ENCODE data around the gene QDPR.

DNA sequence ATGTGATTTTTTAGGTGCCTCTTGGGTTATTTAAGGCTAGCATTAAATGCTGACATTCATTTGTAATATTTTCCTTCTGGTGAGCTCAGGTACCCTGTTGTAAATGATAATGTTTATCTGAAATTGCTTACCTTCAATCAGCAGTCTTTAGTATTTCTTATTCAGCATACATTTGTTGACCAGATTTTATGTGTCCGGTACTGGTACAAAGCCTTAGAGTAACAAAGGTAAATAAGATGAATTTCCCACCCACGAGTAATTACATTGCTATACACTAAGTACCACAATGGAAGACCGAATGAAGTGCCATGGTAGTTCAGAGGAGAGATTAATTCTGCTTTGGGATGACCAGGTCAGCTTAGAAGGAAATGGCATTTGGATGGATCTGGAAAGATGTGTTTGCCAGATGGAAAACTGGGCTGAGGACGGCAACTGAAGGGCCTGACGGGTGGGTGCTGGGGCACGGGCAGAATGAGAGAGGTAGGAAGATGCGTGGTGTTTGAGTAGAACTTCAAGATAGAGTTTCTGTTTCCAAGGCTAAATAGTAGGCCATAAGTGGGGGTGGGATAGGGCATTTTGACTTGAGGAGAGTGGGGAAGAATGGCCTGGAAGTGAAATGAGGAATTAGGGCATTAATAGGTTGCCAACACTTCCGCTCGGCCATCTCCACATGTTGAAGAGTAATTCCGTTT lies 7.9 kb upstream of the TAPT1 start:
- PRO-cap, result no peak

DNA sequence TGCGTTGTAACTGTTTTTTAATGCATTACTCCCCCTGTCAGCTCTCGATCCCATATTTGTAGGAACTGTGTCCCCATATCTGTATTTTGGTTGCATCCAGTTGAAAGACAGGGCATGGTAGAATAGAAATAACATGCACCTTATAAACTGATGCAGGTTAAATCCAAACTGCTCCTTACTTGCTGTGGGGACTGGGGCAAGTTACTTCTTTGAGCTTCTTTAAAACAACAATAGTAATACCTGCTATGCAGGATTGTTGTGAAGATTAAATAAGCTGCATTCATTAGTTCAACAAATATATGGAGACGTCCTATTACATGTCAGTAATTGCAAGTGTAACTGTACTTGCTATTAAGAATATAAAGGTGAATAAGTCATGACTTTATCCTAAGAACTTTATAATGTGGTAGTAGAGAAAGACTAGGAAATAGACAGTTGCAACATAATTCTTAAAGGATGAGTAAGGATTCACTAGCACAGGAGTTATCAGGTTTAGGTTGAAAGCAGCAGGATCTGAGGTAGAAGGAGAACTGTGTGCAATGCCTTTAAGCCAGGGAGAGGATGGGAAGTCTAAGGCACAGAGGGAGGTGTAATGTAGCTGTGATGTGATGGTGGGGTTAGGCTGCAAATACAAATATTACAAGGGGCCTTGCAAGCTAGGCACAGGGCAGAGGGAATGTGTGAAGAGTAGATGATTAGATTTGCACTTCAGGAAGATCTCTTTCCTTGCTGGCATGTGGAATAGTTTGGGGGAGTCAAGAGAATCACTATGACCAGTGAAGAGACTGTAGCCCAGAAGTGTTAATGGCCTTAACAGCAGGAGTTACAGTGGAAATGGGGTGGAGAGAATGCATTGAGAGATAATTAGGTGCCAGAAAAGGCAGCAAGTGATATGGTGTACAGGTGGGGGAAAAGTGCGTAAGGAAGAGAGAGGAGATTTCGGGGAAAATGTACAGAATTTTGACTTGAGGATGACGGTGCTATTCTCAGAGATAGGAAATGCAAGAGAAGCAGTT lies 9.9 kb upstream of the TAPT1 start:
- PRO-cap, result no peak

- PRO-cap, result no peak
Observed at GRCh38 chr4:16817935-16818513, 80.4 kb downstream of the LDB2 start.

- PRO-cap, result no peak
Observed at GRCh38 chr4:16820144-16820847, 78.1 kb downstream of the LDB2 start.

GRCh38 chr4:16899031-16899402 lies 572 bp upstream of the LDB2 start:
- PRO-cap, result no peak

DNA sequence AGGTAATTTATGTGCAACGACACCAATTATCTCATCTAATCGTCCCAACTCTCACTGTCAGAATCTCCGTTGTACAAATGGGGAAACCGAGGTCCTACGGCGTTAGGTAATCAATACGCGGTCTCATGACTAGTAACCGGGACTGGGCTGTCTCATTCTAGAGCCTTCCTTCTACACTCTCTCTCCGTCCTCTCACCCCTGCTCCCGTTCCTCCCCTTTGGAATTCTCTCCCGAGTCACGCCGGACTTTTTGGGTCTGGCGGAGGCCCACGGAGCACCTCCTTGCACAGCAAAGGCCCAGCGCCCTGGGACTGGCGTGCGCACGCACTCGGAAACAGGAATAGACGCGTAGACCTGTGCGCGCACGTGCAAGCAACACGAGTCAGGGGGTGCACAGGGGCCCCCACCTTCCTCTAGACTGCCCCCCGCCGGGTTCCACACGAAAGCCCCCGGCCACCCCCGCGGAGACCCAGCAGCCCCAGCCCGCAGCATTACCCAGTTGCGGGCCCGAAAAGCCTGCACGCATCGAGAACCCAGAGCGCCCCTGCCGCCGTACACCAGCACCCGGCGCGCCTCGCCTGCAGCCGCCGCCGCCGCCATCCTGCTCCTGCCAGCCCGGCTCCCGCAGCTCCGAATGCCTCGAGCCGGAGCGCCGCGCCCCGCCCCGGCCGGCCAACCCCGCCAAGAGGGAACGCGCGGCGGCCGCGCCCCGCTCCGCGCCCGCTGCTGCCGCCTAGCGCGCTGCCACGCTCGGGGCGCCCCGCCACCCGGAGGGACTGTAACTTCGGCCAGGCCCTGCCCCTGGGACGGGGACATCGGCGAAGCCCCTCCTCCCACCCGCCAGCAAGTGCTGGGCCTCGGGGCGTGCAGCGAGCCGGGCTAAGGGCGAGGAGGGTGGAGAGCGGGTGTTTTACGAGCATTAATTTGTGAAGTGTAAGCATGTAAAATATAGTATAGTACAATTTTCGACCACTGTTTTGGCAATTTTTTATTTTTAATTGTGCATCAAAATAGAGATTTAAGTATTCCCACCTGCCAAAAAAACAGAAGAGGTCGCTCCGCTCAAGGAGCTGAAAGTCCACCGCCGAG lies at the start of gene QDPR:
Gene QDPR (minus strand): TSS at position 635 of the 1,088 bp plus-strand sequence.
- PRO-cap, result unidirectional peak, minus-strand start at position 312 of the sequence; bidirectional peak, plus-strand start at position 711 of the sequence, minus-strand start at position 608 of the sequence

DNA sequence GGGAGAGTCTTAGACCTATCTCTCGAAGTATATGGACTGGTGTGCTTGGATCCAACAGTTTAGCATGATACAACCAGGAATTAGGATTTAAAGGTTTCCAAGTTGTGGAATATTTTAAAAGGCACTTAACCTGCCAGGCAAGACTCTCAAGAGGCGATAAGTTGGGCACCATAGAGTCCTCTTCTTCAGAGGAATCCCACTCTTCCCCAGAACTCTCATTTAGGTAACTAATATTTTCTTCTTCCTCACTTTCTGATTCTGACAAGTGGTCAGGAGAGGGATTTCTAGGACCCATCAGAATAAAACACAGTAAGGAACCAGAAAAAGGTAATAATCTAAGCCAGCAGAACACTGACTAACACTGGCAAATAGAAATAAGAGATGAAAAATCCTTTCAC lies 6.7 kb downstream of the DCAF16 start:
- PRO-cap, result no peak

DNA sequence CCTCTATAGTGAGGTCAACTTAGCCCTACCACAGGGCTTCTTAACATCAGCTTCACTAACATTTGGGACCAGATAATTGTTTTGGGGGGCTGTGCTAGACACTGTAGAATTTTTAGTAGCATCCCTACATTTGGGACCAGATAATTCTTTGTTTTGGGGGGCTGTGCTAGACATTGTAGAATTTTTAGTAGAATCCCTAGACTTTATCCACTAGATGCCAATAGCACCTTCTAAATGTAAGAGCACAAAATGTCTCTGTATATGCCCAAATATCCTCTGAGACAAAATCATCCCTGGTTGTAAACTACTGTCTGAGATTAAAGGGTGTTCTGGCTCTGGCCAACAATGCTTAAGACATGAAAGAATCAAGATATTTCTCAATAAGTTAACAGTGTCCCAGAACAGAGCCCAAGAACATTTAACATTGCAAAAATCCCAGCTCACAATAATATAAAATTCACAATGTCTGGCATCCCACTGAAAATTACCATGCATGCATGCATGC lies 46.8 kb downstream of the NCAPG start:
- PRO-cap, result no peak

- PRO-cap, result no peak
Observed at GRCh38 chr4:17870177-17870690, 59.5 kb downstream of the NCAPG start.

GRCh38 chr4:18688413-18688742 lies 666.8 kb upstream of the LCORL start:
- PRO-cap, result no peak

DNA sequence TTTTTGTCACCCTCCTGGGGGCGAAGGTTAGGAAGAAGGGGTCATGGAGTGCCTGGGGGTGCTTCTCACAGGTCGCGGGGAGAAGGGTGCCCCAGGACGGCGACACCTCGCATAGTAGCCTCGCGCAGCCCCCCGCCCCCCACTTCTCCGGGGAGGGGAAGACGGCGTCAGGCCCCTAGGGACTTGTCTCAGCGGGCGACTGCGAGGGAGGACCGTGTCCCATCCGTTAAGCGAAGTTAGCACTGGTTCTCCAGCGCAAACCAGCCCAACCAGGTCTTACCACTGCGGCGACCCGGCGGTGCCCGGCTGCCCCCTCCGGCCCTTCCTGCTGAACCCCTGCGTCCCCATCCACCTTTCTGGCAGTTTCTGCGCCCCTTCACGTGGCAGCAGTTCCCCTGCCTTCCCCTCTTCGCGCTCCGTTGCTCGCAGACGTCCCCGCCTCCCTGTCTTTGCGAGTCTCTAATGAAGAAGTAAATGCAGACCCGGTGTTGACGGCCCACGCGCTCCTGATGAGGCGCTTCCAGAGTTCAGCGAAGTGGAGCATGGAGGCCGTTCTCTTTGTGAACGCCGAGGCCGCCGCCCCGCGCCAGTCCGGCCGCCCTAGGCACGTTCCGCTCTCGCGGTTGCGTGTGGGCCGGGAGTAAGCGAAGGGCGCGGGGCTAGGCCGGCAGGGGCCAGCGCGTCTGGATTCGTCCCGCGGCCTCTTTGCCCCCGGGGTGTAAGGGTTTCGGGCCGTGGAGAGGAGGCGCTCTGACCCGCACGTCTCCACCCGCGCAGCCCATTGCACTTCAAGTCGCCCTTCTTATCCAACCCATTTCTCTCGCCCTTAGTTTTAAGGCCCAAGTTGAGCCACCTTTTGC lies 3.0 kb downstream of the SLIT2 start:
- PRO-cap, result no peak

DNA sequence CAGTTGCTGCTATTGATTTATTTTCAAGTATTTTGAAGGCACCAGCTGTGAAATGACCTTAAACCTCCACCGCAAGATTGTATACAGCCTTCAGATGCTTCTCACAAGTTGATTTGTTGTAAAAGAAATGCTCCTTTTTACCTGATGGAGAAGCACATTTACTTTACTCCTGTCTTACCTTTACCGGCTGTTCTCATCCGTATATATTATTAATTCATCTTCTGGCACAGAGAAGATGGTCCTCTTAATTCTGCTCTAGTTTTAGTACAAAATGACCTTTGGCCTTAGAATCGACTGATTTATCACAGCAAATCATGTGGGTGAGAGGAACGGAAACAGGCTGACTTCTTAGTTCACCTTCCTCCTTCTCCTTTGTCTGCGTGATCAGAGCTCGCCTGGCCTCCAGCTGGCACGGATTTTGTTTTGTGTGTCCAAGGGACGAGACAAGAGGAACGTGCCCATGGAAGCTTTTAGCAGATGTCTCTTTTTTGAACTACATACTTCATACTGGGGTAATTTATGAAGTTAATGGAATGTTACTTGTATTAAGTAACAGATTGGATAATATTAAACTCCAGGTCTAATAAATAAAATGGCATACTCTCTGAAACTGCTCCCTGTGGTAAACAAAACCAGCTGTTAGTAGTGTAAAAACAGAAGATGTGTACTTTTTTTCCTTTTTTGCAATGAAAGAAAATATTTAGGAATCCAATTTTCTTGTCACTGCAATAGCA lies 82.3 kb upstream of the PACRGL start:
- PRO-cap, result no peak

DNA sequence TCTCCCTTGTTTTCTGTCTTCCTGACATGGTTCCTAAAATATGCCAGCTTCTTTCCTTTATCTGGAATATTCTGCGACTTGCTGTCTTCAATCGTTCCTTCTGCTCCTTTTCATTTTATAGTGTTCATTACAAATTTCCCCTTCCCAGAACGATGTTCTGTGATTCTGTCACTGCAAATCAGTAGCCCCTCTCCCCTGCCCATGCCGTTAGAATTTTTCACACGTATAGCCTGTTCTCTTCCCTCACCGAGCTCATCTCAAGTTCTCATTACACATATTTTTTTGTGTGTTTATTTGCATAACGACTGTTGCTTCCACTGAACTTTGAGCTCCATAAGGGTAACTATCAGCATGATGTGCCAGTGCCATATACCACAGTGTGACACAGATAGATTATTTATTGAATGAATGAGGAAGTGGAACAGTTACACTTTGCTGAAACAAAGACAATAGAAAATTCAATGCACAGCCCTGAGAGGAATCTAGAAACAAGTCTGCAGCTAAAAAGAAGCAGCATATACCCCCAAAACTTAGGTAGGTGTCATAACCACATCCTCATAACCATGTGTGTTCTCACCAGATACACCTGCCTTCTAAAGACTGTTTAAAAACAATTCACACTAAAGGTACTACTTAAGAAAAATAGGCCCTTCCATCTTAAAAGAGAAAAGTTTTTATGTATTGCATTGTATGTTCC lies 389.8 kb downstream of the PACRGL start:
- PRO-cap, result no peak

DNA sequence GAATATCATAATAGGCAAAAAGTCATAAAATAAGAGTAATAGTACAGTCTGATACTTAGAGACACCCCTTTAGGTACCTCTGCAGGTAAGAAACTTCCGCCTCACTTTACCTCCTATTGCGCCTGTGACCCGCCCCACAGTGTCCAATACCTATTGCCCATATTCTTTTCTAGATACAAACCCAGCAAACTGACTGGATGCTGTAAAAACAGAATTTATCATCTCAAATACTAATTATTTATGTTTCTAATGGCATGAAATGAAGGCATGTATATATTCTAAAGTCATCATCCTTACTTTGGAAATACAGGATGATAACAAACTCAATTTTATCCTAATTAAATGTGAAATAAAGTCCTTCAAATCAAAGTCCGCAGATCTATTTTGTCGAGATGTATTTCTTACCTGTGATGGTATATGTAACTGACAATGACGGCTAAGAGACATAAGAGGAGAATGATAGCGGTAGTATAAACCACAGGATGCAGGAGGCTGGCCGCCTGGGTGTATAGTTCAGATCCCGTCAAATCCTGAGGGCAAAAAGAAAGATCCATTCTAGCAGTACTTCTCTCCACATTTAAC lies 113.5 kb downstream of the ADGRA3 start:
- PRO-cap, result no peak

- PRO-cap, result no peak
Observed at GRCh38 chr4:22510333-22510841, 5.5 kb downstream of the ADGRA3 start.

DNA sequence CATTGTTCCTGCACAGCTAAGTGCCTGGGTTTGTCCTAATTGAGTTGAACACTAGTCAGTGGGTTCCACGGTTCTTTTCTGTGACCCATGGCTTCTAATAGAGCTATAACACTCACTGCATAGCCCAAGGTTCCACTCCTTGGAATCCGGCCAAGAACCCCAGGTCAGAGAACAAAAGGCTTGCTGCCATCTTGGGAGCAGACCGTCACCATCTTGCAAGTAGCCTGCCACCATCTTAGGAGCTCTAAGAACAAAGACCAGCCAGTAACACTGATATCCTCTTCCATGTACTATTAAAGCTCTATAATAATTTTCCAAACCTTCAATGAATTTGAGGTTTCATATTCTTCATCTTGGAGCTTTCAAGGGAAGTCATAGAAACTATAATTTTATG lies 642.6 kb upstream of the ADGRA3 start:
- PRO-cap, result no peak

- PRO-cap, result no peak
Observed at GRCh38 chr4:24261234-24261756, 323.1 kb downstream of the DHX15 start.

DNA sequence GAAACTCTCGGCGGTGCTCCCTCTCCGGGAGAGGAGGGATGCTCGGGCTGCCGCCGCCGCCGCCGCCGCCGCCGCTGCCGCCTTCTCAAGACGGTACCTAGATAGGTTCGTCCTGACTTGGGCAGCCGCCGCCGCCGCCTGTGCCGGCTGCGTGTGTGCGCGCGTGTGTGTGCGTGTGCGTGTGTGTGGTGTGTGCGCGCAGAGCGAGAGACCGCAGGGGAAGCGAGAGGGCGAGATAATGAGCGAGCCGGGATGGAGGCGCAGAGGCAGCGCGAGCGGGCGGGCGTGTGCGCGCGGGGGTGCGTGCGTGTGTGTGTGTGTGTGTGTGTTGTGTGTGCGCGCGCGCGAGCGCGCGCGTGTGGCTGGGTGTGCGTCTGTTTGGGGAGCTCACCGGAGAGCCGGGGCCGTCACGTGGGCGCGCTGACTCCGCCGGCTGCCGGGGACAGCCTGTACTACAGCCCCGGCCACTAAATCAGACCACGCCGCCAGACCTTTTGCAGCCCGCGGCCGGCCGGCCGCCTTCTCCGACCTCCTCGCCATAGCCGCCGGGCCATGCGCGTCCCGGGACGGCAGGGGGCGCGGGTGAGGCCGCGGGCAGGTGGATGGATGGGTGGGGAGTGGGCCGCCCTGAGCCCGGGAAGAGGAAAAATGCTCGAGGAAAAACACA lies 111.6 kb downstream of the DHX15 start:
- PRO-cap, result bidirectional peak, plus-strand start at position 488 of the sequence, minus-strand start at position 237 of the sequence

DNA sequence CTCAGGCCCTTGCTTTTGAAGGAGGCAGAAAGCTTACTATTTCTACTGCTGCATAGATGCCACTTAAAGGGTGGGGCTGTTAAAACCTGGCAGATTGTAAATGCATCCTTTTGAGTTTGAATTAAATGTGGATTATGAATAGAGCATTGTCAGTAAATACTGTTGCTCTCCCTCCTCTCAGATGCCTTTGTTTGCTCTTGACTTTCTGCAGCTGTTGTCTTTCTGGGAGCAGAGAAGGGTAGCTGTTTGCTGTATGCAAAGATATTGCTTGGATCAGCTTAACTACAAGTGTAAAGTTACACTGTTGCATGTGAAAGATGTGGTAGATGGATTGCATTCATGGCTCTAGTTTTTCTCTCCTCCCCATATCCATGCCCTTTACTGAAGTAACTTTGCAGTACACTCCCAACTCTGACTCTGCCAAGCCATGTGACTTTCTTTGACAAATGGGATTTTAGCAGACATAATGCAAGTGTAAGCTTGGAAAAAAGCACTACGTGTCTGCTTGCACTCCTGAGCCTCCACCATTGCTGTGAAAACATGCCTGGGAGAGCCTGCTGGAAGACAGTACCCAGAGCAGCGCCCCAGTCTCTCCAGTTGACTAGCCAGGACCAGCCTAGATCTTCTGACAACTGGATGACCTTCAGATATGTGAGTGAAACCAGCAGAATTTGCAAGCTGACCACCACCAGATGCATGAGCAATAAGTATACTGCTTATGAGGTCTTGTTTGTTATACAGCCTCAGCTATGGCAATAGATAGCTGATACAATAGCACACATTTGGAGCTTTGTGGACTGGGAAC lies 75.2 kb upstream of the DHX15 start:
- PRO-cap, result no peak

- PRO-cap, result no peak
Observed at GRCh38 chr4:24979985-24980445, 50.7 kb downstream of the LGI2 start.